Colon Carcinoma Metastatic in the Lung (tissue), 2 donors: ENCODE measurements around a stretch of chr20.

DNA sequence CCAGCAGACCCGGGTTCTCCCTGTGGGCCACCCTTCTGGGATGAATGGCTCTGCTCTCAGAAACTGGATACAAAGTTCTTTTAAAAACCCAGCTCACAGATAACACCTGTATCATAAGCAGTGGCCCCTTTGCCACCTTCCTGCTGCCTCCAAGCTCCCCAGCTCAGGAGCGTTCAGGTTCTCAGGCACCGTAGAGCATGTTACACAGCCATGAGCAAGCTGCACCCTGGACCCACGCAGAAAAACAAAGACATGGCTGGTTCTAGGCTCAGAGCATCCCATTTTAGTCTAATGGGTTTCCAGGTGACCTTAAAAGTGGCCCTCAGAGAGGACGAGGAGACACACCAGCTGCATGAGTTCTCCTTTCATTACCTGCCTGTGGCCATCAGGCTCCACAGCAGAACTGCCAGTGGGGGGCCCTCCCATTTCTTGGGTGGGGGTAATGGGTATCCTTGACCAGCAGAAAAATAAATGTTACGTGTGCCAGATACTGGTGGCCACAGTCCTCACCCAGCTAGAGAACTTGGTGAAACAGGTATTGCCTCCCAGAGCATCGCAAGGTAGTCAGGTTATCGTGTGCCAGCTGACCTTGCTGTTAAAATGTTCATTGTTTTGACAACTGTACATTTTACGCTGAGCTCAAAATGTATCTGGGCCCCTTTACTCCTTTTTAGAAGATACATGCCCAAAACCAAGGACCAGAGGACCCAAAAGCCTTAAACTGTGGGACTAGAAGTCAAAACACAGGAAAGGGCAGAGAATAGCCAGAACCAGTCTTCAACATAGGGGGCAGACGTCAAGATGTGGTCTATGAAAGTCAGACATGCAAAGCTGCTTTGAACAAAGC, 7.4 kb downstream of the PSMA7 start:
- PRO-cap, 2 experiments, result no peak in any of the 2 experiments

GRCh38 chr20:62193360-62193809, 10.6 kb downstream of the MTG2 start:
- PRO-cap, 2 experiments, result no peak in any of the 2 experiments

DNA sequence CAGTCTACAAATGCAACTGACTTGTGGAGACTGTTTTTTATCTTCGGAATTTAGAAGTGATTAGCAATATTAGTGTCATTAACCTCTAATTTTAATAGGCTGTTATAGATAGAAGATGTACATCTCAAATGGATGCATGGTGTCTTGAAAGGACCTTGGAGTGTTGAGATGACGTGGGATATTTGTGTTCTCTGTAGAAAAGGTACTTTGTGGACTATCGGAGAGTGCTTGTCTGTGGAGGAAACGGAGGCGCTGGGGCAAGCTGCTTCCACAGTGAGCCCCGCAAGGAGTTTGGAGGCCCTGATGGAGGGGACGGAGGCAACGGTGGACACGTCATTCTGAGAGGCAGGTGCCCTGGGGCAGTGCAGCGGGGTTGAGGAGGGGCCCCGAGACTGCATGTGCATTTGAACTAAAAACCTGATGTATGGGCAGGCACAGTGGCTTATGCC, 12.8 kb downstream of the MTG2 start:
- PRO-cap, 2 experiments, result no peak in any of the 2 experiments

- PRO-cap, 2 experiments, result no peak in any of the 2 experiments
Measured at GRCh38 chr20:62241677-62242114, 3.4 kb downstream of the OSBPL2 start.

DNA sequence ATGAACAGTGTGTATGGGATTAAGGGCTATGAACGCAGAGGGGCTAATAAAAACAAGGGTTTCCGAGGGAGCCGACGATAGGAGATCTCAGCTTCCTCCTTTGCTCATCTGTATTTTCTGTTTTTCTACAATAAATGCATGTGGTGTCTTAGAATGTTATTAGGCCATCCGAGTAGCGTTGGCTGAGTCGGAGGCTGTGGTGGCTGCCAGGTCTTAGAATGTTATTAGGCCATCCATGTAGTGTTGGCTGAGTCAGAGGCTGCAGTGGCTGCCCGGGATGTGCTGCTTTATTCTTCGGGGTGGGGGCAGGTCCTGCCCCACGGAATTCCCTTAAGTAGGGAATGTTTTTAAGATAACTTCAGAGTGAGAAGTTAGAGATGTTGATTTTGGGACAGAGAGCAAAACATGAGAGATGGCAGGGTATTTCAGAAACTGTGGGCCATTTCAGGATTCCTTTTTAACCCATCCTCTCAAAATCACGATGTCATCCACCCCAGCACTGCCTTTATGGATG, 20.2 kb downstream of the OSBPL2 start:
- PRO-cap, 2 experiments, result no peak in any of the 2 experiments

DNA sequence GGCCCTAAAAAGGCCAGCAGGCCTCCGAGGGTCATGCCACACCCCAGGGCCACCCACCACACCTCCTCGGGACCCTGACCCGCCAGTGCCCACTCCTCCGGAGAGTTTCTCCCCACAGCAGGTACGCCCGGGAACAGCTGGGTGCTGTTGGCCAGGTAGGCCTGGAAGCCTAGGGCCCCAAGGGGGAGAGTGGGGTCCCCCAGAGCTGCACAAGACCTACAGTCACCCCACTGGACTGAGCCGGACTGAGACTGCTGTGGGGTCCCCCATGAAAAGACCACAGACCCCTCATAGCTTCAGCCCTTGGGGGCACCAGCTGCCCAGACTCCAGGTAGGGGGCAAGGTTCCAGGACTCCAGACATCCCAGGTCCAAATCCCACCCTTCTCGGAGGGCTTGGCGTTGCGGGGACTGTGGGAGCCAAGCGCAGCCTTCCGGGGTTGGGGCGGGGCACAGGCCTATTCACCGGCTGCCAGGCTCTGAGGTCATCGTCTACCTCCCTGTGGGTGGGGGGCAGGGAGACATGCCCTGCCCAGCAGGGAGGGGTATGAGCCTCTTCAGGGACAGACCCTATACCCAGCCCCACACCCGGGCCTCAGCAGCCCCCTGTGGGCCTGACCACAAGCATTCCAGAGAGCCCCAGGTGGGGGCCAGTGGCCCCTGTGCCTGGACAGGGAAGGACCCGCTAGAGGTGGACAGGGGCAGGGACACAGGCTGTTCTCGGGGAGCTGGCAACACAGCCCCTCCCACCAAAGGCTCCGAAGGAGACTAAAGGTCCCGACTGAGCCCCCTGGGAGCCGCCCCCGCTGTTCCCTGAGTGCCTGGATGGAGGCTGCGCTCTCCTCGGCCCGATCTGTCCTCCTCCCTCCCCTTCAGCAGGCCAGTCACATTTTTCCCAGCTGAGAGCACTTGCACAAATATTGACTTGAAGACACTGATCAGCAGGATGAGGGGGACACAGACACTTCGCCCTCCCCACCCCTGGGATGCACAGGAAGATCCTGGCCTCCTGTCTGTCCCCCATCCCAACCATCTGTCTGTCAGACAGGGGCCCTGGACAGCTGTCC, 11.6 kb downstream of the LAMA5 start:
- PRO-cap, 2 experiments, result no peak in any of the 2 experiments

DNA sequence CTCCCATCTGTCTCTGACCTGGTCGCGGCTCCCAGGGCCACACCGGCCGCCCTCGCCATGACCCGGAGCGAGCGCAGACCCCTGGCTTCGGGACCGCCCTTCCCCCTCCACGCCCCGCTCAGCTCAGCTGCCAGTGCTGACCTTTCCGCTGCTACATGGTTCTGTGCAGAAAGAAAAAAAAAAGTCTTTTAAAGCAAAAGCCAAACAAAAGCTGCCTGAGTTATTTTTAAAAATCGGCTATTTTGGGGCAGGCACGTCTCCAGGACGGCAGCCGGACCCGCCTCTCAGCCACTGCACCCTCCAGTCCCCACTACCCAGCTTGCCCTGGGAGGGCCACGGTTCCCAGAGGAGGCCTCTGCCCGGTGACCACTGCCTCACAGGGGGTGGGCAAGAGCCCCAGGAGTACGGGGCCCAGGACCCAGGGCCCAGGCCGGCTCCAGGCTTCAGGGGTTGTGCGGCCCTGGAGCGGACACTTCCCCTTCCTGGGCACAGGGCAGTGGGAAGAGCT, 10.8 kb downstream of the LAMA5 start:
- PRO-cap, 2 experiments, result no peak in any of the 2 experiments

- PRO-cap, 2 experiments, result no peak in any of the 2 experiments
Measured at GRCh38 chr20:62368044-62368413, 917 bp upstream of the LAMA5 start.

DNA sequence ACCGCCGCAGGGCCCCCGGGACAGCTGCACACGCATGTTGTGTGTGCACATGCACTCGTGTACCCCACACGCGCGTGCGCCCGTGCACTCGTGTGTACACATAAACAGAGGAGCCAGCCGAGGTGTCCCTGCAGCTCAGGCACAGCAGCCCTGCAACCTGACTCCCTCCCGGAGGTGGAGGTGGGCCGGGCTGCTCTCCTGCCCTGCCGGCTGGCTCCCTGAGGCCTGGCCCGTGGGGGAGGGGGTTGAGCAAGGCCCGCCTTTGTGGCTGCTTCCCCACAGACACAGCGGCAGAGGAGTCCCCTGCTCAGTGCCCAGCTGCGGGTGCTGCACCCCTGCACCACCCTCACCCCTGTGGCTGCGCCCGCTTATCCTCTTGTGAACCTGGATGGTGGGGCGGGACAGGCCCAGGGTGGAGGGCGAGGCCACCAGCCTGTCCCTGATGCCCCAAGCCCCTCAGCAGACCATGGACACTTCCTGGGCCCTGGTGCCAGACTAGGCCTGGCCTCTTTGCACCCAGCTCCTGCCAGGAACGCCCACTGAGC, 550 bp downstream of the RBBP8NL start:
- PRO-cap, 2 experiments, result no peak in any of the 2 experiments

DNA sequence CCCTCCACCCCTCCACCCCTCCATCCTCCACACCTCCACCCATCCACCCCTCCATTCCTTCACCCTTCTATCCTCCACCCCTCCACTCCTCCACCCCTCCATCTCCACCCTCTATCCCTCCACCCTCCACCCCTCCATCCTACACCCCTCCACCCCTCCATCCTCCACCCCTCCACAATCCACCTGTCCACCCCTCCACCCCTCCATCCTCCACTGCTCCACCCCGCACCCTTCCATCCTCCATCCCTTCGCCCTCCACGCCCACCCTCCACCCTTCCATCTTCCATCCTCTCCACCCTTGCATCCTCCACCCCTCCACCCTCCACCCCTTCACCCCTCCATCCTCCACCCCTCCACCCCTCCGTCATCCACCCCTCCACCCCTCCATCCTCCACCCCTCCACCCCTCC, 33.9 kb upstream of the GATA5 start:
- PRO-cap, 2 experiments, result no peak in any of the 2 experiments

GRCh38 chr20:62553646-62554244, 78.0 kb upstream of the GATA5 start:
- PRO-cap, 2 experiments, result no peak in any of the 2 experiments

DNA sequence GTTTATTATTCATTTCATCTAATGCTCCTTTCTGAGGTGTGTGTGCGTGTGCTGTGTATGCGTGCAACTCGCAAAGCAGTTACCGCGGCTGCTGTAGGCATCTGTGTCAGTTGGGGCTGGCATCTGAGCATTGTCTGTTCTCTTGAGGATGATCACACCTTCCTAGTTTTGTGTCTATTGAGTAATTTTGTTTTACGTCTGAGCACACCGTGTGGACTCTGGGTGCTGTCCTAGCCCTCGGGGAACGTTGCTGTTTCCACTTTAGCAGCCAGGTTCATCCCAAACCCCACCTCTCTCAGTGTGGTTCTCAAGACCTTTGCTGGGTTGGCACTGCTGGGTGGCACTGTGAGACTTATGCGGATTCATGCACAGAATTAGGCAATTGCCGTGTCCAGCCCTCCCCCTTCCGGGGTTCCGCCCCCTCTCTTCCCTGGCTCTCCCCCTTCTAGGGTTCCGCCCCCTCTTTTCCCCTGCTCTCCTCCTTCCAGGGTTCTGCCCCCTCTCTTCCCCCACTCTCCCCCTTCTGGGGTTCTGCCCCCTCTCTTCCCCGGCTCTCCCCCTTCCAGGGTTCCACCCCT, 39.9 kb upstream of the SLCO4A1 start:
- PRO-cap, 2 experiments, result no peak in any of the 2 experiments

GRCh38 chr20:62668108-62668464, 25.8 kb downstream of the SLCO4A1 start:
- PRO-cap, 2 experiments, result no peak in any of the 2 experiments

DNA sequence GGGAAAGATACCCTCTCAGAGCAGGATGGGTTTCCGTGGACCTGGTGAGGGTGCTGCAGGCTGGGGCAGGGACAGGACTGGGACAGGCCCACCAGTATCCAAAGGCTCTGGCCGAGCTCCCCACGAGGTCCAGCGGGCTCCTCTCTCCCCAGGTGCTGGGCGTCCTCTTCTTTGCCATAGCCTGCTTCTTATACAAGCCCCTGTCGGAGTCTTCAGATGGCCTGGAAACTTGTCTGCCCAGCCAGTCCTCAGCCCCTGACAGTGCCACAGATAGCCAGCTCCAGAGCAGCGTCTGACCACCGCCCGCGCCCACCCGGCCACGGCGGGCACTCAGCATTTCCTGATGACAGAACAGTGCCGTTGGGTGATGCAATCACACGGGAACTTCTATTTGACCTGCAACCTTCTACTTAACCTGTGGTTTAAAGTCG, 29.3 kb downstream of the SLCO4A1 start:
- PRO-cap, 2 experiments, result no peak in any of the 2 experiments

- PRO-cap, 2 experiments, result no peak in any of the 2 experiments
Measured at GRCh38 chr20:62672082-62672356, 29.7 kb downstream of the SLCO4A1 start.

GRCh38 chr20:62727909-62728714, 19.5 kb downstream of the NTSR1 start:
- PRO-cap, 2 experiments, result no peak in any of the 2 experiments

DNA sequence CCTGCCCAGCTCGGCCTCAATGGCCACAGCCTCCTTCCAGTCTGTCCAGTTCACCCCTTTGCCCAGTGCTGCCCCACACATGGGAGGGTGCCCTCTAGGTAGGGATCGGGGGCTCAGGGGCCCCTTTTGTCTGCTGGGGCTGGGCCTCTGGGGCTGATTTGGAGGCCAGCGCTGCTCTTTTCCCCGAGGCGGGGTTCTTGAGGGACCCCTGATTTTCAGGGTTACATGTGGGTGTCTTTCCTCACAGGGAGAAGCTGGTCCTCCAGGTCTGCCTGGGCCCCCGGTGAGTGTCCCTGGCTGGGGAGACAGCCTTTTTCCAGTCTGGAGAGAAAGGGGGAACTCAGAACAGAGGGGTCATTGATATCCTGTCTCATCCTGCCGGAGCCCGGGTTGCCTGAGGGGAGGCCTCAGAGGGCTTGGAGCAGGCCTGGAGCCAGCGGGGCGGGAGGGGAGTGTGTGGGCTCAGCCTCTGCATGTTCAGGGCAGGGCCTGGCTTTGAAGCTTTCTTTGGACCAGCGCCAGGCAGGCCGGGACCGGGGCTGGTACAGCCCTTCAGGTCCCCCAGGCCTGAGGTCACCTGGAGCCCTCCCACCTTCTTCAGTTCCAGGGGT, 1.5 kb downstream of the COL9A3 start:
- PRO-cap, 2 experiments, result no peak in any of the 2 experiments

DNA sequence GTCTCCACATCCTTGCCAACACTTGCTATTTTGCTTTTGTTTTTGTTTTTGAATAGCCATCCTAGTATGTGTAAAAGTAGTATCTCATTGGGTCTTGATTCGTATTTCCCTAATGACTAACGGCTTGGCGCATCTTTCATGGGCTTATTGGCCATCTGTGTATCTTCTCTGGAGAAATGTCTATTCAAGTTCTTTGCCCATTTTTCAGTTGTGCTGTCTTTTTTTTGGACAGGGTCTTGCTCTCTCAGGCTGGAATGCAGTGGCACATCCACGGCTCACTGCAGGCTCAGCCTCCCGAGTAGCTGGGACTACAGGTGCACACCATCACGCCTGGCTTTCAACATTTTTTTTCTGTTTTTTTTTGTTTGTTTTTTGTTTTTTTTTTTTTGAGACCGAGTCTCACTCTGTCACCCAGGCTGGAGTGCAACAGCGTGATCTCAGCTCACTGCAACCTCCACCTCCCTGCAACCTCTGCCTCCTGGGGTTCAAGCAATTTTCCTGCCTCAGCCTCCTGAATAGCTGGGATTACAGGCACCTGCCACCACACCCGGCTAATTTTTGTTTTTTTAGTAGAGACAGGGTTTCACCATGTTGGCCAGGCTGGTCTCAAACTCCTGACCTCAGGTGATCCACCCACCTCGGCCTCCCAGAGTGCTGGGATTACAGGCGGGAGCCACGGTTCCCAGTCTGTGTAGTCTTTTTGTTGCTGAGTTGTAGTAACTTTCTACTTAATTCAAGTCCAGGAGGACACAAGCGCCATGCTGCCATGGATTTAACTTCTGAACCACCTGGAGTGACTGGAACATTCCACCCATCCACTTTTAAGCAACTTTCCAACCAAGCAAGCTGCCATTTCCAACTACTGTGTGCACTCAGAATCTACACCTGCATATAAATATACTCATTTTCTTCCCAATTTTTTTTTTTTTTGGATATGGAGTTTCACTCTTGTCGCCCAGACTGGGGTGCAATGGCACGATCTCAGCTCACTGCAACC, 17.1 kb downstream of the TCFL5 start:
- PRO-cap, 2 experiments, result no peak in any of the 2 experiments

DNA sequence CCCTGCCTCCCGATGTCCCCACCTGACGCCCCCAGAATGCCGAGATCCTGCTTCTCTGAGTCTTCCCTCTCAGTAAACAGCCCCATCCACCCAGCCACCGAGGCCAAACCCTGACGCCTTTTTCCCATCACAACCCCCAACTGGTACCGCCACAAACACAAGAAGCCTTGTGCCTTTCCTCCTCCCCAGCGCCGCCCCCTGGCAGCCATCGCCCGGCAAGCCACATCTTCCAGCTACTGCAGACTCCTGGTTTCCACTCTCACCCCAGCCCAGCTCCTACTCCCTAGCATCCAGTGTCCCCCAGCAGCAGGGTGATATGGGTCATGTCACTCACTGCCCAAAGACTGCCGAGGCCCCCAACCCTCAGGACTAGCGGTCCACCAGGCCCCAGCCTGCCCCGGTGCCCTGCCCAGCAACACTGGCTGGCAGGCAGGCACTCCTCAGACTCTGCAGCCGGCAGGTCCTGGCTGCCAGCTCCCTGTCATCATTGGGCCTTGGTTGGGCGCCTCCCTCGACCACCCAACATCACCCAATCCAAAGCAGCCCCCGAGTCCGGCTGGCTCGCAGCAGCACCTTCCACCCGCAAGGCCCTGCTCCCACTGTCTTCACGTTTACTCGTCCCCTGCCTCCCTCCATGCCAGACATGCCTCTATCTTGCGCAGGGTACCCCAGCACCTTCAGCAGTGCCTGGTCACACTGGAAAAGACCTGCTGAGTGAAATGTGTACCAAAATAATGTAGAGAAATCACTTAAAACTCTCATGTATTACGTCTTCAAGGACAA, 11.1 kb downstream of the TCFL5 start:
- PRO-cap, 2 experiments, result no peak in any of the 2 experiments

- PRO-cap, 2 experiments, result no peak in any of the 2 experiments
Measured at GRCh38 chr20:62860260-62860930, 1.2 kb downstream of the TCFL5 start.